Renal cortical epithelial cell (primary cell): ENCODE measurements around the genes VWC2L and RPL37A.

DNA sequence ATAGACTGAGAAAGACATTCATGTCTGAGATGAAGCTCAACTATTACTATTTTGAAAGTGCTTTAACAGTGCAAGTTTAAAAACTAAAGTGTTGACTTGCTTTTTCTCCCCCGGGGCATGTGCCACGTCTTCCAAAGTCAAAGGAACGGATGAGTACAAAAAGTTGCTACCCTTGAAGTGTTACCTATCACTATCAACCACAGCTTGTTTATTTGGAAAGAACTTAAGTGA lies 906 bp upstream of the IKZF2 start:
- RRBS = no CpG with 5 or more reads among the region's 3 CpGs

DNA sequence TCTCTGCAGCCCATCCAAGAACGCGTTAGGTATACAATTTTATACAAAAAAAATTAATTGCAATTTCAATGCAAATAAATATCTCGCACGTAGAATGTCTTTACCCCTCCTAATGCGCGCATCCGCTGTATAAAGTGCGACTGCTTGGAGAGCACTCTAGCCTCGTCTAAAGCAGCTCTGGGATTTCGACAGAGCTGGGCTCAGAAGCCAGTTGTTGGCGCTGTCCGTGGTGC lies at the start of gene VWC2L:
TSS of gene VWC2L (plus strand) at position 159 of the 233 bp plus-strand sequence.
- RRBS = no CpG with 5 or more reads among the region's 12 CpGs

- RRBS = no CpG with 5 or more reads among the region's 7 CpGs
Measured at GRCh38 chr2:215376209-215376733, 59.6 kb downstream of the FN1 start.

GRCh38 chr2:215414647-215415200 lies 21.1 kb downstream of the FN1 start:
- RRBS = no CpG with 5 or more reads among the region's 5 CpGs

DNA sequence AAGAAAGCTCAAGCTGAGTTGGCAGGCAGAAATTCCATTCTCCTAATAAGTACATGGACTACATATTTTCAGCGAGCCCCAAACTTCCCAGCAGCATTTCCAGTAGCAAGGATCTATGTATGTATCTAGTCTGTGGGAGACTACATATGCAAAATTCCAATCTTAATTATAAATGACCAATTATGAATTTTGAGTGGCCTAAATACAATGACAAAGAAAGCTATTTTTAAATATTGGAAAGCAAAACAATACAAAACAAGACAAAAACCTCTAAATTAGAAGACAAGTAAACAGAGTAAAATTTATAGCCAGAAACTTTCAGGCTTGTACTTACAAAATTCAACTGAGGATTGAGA lies 4.9 kb downstream of the FN1 start:
- RRBS = no CpG with 5 or more reads among the region's 1 CpG

- RRBS = no CpG with 5 or more reads among the region's 3 CpGs
Measured at GRCh38 chr2:215431631-215432387, 4.1 kb downstream of the FN1 start.

DNA sequence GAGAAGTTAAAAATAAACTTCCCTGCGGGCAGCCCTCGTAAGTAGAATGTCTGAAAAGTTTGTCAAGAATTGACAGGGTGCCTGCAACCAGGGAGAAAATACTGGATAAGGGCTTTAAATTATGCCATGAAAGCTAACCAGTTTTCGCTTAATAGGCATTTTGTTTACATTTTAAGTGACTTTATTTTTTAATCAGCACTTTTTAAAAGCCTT lies 4.2 kb upstream of the FN1 start:
- RRBS = no CpG with 5 or more reads among the region's 3 CpGs

- RRBS = no CpG with 5 or more reads among the region's 5 CpGs
Measured at GRCh38 chr2:215657819-215658312, 222.0 kb upstream of the FN1 start.

- RRBS = no CpG with 5 or more reads among the region's 9 CpGs
Measured at GRCh38 chr2:215717804-215718497, 282.1 kb upstream of the FN1 start.

- RRBS = no CpG with 5 or more reads among the region's 3 CpGs
Measured at GRCh38 chr2:215827266-215827513, 186.2 kb downstream of the MREG start.

GRCh38 chr2:215903680-215904234 lies 109.6 kb downstream of the MREG start:
- RRBS = no CpG with 5 or more reads among the region's 3 CpGs

DNA sequence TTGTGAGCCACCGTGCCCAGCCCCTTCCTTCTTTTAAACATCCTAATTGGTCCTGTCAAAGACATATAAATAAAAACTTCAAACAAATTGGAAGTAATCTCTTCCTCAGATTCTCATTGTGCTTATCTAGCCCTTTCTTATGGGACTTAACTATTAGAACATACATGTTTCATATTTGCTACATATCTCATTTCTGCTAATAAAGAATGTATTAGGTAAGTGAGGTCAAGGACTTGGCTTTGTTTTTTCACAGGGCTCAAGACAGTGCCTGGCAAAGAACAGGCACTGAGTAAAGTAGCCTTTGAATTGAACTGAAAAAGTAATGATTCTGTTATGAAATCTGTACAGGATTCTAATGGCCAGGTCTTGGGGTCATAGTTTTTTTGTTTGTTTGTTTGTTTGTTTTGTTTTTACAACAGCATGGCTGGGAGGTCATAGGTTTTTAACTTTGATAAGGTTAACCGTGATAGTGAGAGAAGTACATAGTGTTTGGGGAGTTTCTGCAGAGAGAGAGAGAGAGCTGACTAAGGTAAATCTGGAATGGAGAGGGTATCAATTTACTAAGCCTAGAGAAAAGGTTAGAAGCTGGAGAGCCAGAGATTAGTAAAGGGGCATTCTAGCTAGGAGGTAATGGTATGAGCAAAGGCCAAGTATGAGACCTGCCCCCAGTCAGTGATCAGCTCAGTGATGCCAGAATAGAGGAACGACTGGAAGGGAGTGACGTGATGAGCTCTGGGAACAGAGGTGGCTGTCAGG lies 25.7 kb downstream of the XRCC5 start:
- RRBS = no CpG with 5 or more reads among the region's 4 CpGs

- RRBS = no CpG with 5 or more reads among the region's 8 CpGs
Measured at GRCh38 chr2:216455865-216456394, 42.7 kb upstream of the RPL37A start.

DNA sequence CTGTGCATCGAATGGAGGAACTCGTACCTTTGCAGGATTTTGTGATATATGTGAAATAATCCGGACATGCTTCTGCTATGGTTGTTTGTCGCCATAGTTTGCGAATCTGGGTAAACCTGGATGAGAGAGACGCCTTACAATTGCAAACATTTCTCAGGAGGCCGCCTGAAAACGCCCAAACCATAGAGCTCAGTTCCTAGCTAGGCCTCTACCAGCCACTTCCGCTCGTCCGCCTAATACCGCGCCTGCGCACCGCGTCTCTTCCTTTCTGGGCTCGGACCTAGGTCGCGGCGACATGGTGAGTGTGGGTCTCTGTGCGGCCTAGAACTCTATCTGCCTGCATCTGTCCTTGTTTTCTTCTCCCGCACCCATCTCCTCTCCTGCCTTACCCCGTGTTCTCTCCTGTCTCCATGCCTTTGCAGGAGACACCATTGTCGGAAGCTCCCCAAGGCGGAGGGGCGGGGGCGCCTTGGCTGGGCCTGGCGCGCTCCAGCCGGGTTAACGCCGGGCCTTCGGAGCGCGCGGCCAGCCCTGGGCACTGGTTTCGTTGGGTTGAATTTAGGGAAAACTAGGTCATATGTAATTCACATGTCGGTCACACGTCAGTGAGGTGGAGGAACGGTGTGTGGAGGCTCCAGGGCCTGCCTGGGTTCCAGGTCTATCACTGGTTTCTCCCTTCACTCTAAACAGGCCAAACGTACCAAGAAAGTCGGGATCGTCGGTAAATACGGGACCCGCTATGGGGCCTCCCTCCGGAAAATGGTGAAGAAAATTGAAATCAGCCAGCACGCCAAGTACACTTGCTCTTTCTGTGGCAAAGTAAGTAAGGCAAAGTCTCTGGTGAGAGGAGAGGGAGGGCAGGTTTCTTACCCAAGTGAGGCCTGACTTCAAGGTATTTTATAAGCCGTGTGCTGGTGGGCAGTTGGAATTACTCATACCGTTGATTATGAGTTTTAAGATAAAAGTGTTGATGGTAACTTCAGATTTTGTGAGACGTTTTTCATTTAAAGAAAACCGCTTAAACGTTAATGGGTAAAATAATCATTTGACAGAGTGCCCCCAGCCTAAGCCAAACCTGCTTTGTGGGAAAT lies at the start of gene RPL37A:
TSS of gene RPL37A (plus strand) at position 265 of the 1,091 bp plus-strand sequence.
- RRBS = no CpG with 5 or more reads among the region's 53 CpGs

DNA sequence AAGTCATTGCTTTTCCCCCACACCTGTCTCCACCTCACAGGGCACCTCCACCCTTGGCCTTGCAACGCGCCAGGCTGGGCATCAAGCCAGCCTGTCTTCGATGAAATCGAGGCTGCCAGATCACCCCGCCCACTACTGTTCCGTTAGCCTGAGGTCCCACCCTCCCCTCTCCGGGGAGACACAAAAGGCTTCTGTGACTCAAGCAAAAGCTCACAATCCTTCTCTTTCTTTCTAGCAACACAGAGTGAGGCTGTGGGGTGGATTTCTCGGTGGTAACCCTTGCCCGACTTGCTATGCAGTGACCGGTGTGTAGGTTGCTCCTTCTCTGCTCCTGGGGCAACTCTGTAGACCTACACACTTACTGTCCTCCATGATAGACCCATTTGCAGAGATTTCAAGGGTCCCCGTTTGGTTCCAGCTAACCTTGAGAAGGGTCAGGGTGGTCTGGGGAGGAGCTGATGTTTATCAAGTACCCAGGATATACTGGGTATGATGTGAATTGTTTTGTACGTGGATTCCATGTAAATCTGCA lies 9.8 kb downstream of the TNP1 start:
- RRBS = no CpG with 5 or more reads among the region's 12 CpGs

DNA sequence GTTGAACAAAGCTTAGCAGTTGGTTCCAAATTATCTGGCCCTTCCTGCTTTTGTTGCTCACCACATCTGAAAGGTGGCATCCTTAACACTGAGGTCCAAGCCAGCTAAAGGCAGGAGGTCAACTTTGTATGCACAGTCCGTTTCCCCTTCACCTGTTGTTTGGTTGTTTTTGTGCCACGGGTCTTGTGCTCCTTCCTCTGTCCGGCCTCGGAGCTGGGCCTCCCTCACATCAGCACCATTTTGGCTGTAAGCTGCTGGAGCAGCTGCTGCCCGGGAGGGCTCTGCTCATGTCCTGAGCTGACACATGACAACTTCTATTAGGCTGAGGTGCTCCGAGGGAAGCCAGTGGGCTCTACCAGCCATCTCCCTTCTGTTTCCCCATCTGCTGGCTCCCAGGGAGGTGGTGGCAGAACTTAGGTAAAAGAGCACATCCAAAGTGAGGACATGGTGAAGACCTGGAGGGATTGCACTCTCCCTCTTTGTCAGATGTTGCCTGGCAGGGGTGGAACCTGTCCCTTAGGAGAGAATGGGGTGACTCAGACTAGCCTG lies 49.6 kb upstream of the TNP1 start:
- RRBS = 89% methylated on average over 3 of the region's 6 CpGs

DNA sequence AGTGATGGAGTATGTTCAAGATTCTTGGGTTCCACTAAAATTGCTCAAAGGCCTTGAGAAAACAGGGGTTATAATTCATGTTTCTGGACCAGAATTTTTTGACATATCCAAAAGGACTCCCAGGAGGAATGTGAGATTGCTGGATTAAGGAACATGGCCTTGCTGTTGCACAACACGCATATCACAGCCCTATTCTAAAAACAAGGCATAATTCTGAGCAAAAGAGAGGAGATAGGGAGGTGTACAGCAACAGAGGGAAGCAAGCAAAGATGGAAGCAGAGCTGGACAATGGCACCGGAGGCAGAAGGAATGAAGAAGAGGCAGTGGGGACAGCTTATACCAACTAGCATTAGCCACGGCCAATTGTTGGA lies 111.8 kb upstream of the TNP1 start:
- RRBS = no CpG with 5 or more reads among the region's 3 CpGs

DNA sequence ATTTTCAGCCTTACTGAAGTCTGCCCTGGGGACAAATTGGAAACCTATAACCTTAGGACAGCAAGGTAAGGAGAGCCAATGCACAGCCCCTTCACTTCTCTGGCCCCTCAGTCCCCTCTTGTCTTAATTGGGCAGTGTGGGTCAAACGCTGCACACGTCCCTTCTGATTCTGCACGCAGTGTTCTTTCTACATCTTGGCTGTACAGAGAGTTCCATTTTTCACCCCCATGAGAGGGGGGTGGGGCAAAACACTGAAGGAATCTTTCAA lies 389.9 kb upstream of the TNP1 start:
- RRBS = no CpG with 5 or more reads among the region's 3 CpGs

GRCh38 chr2:217250122-217250539 lies 390.3 kb upstream of the TNP1 start:
- RRBS = no CpG with 5 or more reads among the region's 3 CpGs